ENCODE measurements around a stretch of chr22.

DNA sequence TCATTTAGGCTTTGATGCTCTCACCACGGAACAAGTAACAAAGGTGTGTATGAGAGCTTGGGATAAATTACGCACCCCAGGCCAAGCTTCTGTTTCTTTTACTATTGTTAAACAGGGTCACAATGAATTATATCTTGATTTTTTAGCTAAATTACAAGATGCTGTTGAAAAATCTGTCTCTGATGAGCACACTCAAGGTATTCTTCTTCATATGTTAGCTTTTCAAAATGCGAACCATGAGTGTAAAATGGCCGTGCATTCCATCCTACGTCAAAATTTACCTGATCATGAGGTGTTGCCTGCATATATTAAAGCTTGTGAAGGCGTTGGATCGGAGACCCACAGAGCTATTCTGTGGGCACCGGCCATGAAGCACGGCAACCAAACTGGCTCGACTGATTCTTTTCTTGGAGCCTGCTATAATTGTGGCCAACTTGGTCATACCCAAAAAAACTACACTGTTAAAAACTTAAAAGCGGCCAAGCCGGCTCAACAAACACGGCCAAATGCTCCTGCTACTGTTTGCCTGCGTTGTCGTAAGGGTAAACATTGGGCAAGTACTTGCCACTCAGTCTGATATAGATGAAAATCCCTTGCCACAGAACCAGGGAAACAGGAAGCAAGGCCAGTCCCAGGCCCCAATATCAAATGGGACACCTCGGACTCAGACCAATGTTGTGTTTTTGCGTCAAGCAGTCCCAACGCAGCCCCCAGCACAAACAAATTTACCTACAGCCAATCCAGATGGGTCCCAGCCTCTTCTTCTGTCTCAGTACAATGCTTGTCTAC is 4.1 kb upstream of the COMT start:
- CAGE, long polyA plus RNA: no peak
- RRBS: no CpG with 5 or more reads among the region's 18 CpGs

DNA sequence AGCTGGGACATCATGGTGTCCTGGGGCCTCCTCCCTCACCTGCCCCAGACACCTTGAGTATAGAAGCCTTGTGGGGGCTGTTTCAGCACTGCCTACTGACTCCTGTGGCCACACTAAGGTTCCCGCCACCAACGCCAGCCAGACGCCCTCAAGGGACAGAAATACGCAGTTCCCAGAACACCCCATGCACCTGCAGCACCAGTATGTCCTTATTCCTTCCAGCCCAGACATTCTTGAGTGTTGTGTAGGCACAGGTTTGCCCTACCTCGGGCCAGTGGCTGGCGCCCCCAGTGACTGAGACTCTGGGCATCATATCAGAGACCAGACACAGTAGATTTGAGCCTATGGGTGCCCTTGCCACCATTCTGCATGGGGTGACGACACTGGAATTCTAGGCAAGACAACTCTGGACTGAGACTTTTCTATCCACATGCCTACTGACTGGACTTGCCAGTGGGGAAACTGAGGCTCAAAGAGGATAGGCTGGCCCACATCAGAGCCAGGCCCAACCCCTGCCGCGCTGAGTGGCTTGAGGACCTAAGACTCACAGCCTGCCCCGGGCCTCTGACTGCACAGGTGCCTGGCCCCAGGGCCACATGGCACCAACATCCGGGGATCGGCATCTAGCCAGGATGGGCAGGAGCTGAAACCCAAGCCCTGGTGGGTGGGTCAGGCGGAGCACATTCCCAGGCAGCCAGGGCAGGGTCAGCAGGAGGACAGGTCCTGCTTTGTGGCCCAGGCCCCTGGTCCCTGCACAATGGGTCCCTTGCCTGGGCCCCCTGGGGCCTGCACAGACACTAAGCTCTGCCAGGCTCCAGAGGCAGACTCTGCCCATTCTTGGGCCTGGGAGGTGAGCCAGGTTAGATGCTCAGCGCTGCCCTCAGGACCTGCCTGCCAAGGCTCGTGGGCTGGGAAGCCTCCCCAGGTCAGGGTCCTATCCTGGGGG is 33.8 kb downstream of the ARVCF start:
- CAGE, long polyA plus RNA: no peak
- RRBS: 80% methylated on average over 2 of the region's 15 CpGs

DNA sequence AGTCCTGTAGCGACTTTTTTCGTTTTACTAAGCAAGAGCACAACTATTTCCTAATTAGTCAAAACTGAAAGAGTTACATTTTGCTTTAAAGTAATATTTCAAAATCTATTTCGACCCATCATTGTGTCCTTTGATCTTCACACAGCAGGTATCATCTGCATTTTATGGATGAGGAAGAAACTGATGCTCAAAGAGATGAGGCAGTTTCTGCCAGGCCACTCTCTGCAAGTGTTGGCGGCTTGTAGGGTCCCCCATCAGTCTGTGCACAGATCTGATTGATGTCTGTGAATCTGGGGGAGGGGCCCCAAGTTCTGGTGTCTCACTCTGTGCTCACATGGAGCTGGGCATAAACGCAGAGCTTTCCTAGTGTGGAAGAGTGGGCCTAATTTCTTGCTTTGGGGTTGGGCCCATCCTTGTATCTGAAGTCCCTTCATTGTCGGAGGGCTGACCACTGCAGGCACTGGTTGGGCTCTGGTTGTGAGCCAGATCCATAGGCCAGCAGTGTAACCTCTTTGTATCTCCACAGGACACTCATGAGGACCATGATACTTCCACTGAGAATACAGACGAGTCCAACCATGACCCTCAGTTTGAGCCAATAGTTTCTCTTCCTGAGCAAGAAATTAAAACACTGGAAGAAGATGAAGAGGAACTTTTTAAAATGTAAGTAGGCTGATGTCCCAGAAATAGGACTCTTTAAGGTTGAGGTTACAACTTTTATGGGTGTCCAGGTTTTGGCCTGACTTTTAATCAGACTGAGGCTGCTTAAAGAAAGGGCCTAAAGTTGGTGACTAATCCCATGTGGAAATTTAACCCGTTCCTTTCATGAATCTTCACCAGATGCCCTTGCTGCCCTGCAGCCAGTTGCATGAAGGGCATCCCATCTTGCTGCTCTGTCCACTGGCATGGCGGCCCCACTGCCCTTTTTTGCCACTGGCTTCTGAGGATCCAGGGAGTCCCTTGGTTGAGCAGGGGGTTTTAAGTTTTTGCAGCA is 1.8 kb upstream of the TRMT2A start:
- CAGE, long polyA plus RNA: no peak
- RRBS: no CpG with 5 or more reads among the region's 9 CpGs

- CAGE, long polyA plus RNA: no peak
- RRBS: 2% methylated on average over 21 of the region's 51 CpGs
Observed at GRCh38 chr22:20130817-20131423, 684 bp upstream of the ZDHHC8 start.

- CAGE, long polyA plus RNA: no peak
- RRBS: 96% methylated on average over 4 of the region's 56 CpGs
Observed at GRCh38 chr22:20143126-20143819, 7.6 kb downstream of the CCDC188 start.

DNA sequence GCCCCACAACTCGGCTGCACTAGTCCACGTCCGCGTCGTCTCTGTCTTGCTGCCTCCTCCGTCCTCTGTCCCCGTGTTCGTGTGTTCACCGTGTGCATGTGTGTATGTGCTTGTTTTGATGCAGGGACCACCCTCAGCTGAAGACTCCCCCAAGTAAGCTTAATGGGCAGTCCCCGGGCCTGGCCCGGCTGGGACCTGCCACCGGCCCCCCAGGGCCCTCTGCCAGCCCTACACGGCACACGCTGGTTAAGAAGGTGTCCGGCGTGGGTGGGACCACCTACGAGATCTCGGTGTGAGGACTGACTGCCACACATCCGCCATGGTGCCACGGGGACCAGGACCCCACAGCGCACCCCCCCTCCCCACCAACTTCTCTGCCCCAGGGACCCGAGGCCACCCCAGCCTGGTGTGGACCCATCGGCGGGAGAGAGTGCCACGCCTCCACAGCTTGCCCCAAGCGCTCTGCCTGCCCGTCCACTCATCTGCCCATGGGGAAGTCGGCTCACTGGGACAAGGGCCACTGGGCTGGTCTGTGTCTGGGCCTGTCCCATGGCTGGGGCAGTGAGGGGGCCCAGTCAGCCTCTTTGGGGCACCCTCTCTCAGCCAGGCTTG is 5.6 kb downstream of the CCDC188 start:
- CAGE, long polyA plus RNA: no peak
- RRBS: 88% methylated on average over 4 of the region's 28 CpGs

DNA sequence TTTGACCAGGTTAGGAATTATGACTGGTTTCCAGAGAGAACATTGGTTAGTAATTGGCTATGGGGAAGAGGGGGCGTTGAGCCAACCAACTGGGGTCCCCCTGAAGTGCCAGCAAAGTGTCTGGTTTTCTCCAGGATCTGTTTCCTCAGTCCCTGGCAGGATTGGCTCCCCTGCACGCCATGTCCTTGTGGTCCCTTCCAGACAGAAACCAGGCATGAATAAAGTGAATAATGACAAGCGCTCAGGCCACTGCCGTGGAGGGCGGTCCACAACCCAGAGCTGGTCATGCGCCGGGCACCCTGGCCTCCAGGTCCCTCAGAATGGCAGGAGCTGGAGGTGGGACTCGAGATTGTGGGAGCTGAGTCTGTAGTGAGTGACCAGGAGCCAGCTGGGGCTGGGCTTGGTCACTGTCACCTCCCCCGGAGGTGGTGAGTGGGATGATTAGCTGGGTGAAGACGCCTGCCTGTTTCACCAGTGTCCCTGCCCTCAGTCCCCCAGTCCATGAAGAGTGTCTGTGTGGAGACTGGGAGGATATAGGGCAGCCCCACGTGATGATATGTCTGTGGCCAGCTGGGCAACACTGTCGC is 1.2 kb upstream of the DGCR6L start:
- CAGE, long polyA plus RNA: no peak
- RRBS: no CpG with 5 or more reads among the region's 12 CpGs

DNA sequence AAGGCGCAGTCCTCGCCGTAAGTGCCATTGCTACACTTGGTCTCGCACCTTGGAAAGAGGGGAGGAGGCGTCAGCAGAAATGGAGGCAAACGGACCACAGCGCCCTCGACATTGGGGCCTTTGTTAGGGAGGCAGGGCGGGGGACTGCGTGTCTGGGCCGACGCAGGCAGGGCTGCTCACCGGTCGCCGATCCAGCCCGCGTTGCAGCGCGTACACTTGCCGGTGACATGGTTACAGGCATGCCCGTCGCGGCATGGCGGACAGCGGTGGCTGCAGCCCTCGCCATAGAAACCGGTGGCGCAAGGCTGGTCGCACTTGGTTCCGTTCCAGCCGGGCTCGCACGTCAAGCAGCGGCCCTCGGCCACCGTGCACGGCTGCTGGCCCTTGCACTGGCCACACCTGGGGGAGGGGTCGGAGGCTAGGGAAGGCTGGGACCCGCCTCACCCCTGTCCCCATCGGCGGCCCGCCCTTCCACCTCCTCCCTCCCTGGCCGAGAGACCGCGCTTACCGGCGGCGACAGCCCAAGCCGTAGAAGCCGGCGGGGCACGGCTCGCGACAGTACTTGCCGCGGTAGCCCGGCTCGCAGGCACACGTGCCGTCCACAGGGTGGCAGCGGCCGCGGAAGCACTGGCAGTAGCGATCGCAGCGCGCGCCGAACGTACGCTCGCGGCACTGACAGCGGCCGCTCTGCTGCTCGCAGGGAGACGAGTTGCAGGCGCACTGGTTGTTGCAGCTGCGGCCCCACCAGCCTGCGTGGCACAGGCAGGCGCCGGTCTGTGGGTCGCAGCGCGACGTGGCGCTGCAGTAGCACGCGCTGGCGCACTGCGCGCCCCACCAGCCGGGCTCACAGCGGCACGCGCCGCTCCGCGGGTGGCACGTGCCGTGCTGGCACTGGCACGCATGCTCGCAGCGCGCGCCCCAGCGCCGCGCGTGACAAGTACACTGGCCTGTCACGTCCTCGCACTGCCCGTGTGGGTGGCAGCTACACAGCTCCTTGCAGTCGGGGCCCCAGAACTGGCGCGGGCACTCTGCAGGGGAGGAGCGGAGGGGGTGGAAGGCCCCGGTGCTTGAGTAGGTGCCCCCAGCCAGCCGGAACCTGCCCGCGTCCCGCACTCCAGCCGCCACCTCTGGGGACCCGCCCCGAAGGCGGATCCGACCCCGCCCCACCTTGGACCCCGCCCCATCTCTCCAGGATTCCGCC is 6.7 kb downstream of the SCARF2 start:
- CAGE, long polyA plus RNA: no peak
- RRBS: 83% methylated on average over 38 of the region's 130 CpGs

DNA sequence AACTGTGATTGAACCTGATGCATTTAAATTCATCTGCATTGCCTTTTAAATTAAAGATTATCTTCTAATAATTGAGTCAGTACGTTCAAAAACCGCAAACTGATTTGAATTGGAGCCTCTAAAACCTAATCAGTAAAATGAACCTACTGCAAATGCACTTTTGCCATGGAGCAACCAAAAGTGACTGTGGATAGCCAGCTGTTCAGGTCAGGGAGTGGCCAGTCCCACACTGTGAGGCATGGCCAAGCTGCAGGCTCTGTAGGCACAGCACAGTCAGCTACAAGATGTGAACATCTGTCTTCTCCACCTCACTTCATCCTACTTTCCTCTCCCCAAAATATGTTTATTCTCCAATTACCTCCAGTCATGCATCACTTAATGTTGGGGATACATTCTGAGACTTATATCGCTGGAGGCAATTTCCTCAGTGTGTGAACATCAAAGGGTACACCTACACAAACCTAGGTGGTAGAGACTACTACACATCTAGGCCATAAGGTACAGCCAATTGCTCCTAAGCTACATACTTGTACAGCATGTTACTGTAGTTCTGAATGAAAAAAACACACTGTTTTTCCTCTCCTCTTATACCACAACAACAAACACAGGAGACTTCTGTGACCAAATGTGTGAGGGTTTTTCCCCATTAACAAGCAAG is 5.6 kb downstream of the KLHL22 start:
- CAGE, long polyA plus RNA: no peak
- RRBS: no CpG with 5 or more reads among the region's 3 CpGs

DNA sequence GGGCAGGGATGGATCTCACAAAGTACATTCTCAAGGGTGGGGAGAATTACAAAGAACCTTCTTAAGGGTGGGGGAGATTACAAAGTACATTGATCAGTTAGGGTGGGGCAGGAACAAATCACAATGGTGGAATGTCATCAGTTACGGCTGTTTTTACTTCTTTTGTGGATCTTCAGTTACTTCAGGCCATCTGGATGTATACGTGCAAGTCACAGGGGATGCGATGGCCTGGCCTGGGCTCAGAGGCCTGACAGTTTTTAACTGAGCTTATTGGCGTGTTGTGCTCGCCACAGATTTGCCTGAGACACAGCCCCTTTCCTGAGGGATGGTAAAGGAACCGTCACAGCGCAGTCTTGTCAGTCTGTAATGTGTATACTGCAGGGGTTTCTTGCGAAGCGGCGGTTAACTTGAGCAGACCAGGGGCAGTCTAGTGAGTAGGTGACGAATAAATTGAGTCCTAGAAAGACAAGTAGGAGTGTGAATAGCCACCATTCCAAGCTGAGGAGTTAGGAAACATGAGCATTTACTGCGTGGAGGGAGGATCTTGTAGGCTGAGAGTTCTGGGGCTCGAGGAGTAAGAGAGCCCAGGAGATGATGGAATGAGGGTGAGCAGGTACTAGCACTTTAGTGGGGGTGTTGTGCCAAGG is 1.3 kb downstream of the MED15 start:
- CAGE, long polyA plus RNA: no peak
- RRBS: no CpG with 5 or more reads among the region's 13 CpGs

DNA sequence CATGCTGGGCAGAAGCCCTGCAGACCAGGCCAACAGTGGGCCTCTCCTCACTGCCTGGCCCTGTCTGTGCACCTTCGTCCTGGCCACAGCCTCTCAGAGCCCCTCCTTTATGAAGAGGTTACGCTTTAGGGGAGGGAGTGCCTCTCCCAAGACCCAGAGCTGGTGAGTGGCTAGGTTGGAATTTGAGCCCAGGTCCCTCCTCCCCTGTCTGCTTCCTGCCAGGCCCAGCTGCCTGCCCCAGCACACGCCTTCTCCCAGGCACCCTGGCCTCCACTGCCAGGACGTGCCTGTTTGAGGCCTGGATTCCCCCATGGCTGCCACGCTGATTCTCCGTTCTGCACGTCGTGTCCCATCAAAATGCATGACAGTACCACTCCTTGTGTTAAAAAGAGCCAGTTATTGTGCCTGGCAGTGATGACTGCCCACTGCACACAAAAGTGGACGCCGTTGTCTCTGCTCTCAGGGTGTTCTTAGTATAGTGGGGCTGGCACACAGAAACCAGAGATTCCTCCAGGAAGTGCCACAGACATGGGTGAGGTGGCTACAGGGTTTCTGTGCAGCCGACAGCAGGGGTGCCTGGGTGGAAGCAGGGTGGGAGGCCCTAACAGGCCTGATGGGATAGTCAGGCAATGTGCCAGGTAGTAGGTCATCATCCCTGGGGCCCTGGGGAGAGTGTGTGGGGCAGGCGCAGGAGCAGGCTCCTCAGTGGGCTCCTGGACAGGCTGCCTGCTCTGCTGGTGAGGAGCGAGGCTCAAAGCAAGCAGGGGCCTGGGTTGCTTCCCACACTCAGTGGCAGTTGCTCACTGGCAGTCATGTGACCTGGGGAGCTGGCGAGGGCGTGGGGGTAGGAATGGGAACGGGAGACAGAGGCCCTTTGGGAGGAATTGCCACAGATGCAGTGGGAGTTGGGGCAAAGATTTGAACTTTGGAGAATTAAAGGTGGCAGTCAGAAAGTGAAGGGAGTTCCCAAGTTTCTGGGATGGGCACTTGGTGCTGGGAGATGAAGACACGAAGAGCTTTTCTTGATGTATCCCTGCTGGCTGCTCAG is 24.2 kb downstream of the MED15 start:
- CAGE, long polyA plus RNA: no peak
- RRBS: no CpG with 5 or more reads among the region's 17 CpGs

DNA sequence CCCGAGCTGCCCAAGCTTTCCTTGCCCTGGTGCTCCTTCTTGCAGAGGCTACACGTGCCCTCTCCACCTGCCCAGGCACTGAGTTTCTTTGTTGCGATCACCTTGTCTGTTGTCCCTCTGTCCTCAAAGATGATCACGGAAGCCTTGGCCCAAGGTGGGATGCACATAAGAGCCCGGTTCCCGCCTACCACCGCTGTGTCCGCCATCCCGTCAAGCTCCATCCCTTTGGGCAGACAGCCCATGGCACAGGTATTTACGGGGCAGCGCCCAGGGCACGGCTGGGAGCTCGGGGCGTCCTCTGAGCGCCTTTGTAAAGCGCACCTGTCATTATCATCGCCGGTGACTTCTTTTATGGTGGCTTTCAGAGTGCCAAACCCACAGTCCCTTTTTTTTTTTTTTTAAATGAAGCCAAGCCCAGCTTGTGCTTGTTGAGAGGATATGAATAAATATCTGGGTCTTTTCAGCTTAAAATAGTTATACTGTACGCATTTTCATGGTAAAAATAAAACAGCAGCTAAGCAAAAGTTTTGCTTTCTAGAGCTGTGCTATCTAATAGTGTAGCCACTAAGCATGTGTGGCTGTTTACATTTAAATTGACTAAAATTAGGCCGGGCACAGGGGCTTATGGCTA is 67.7 kb downstream of the MED15 start:
- CAGE, long polyA plus RNA: no peak
- RRBS: no CpG with 5 or more reads among the region's 20 CpGs

- CAGE, long polyA plus RNA: no peak
- RRBS: 92% methylated on average over 4 of the region's 26 CpGs
Observed at GRCh38 chr22:20584579-20585311, 77.3 kb downstream of the MED15 start.

DNA sequence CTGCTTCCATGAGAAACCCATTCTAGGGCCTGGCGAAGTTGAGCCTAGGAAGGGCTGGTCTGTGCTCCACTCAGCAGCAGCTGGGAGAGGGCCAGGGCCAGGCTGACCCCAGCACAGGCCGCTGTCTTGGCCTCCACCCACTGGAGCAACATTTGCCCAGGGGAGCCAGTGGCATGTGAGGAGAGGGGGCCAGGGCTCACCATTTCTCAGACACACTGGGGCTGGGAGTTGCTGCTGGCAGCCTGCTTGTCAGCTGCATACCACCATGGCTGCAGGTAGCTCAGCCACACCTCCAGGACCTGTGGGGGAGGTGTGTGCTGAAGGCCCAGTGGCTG is 98.5 kb downstream of the MED15 start:
- CAGE, long polyA plus RNA: no peak
- RRBS: no CpG with 5 or more reads among the region's 2 CpGs

- CAGE, long polyA plus RNA: no peak
- RRBS: 65% methylated on average over 4 of the region's 15 CpGs
Observed at GRCh38 chr22:20657019-20657752, 116.7 kb upstream of the SERPIND1 start.

GRCh38 chr22:20725715-20726178 is 48.2 kb upstream of the SERPIND1 start:
- CAGE, long polyA plus RNA: no peak
- RRBS: 7% methylated on average over 1 of the region's 13 CpGs

DNA sequence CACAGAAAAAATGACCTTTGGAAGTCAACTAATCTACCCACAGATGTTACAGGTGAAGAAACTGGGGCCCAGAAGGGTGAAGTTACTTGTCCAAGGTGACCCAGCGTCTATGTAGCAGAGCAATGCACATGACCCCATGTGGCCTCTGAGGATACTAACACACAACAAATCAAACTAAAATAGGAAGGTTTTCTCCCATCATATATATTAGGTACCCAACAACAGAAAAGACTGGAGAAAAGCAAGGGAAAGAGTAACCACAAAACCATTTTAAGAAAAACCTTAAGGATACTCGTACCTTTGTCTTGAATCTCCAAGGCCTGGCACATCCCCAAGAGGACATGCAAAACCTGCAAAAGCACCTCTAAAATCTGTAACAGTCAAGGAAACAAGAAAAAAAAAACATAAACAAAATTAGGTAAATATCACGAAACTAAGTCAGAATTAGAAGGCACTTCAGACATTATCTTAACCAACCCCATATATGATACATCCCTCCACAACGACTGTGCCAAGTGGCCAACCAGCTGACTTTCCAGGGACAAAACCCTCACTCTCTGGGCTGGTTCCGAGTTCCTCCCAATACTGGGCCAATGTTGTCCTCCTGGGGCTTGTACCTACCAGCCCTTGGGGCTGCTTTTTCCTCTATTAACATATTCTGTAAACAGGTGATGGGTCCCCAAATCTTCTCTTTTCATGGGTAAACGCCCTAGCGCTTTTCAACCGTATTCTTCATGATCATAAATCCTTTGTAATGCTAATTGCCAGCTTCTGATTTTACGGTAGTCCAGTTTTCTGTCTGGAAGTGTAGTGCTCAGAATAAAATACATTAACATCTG is 38.2 kb downstream of the PI4KA start:
- CAGE, long polyA plus RNA: no peak
- RRBS: no CpG with 5 or more reads among the region's 9 CpGs

DNA sequence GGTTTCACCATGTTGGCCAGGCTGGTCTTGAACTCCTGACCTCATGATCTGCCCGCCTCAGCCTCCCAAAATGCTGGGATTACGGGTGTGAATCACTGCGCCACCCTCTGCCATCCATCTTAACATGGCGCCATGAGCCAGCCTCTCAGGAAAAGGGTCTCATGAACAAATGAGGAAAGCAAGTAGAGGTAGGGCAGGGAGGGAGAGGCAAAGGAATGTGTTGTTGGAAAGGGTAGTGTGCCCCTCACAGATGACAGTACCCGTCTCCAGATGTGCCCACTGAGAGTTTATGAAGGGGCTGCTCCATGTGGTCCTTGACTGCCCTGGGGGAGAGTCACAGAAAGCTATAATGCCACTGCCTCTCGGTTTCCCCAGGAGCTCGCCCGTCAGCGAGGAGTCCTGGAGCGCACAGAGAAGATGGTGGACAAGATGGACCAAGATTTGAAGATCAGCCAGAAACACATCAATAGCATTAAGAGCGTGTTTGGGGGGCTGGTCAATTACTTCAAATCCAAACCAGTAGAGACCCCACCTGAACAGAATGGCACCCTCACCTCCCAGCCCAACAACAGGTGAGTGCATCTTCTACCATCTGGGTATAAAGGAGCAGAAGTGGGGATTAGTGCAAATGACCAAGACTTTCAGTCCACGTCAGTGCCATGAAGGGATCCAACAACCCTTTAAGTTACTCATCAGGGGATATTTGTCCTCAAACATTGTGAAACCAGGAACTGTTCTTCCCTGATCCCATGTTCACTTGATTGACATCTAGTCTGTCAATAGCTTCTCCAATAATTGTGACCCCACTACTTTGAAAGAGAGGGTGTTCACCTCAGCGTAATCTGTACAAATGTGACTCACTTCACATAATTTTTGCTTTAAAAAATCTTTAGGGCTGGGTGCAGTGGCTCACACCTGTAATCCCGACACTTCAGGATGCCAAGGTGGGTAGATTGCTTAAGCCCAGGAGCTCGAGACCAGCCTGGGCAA is 11.4 kb downstream of the SNAP29 start:
- CAGE, long polyA plus RNA: no peak
- RRBS: no CpG with 5 or more reads among the region's 15 CpGs

GRCh38 chr22:20958115-20958427 is 9.0 kb upstream of the AIFM3 start:
- CAGE, long polyA plus RNA: no peak
- RRBS: no CpG with 5 or more reads among the region's 4 CpGs

GRCh38 chr22:20979788-20980423 is 2.2 kb upstream of the LZTR1 start:
- CAGE, long polyA plus RNA: no peak
- RRBS: no CpG with 5 or more reads among the region's 18 CpGs